ENCODE measurements around a stretch of chr14.

- PRO-cap, 3 experiments, result no peak in any of the 3 experiments
- RAMPAGE, long total RNA, result no peak
- RRBS, 2 experiments, result no CpG with 5 or more reads among the region's 2 CpGs
Measured at GRCh38 chr14:68232196-68233142, 412.9 kb downstream of the RAD51B start.

- PRO-cap, 3 experiments, result no peak in any of the 3 experiments
- RAMPAGE, long total RNA, result no peak
- RRBS, 2 experiments, result no CpG with 5 or more reads among the region's 1 CpG
Measured at GRCh38 chr14:68253977-68254335, 434.4 kb downstream of the RAD51B start.

- PRO-cap, 3 experiments, result no peak in any of the 3 experiments
- RAMPAGE, long total RNA, result no peak
- RRBS, 2 experiments, result no CpG with 5 or more reads among the region's 9 CpGs
Measured at GRCh38 chr14:68306841-68307842, 485.7 kb downstream of the ZFP36L1 start.

DNA sequence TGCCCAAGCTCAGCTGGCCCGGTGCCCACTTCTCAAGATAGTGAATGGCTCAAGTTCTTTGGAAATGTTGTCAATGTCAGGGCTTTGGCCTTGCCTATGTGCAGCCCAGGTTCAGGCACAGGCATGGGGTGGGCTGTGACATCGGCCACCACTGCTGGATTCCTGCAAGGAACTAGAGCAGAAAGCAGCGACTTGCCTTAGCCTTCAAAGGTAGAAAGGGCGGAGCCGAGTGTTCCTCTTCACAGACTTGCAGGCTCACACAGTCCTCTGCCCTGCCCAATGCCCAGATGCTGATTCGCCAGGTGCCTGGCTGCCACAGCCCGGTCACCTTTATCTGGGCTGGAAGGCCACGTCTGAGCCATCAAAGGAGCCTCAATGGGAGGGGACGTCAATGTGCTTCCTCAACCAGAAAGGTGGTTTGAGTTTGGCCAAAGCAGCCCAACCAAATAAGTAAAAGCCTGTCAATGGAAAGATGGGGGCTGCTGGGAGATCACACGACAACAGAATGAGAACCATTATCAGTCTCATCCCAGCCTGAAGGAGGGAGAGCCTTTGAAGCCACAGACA is 291.1 kb downstream of the ZFP36L1 start:
- PRO-cap, 3 experiments, result no peak in any of the 3 experiments
- RAMPAGE, long total RNA, result no peak
- RRBS, 2 experiments, result 57 to 67% methylated on average over 1 of the region's 10 CpGs

GRCh38 chr14:68518720-68519570 is 273.9 kb downstream of the ZFP36L1 start:
- PRO-cap, 3 experiments, result no peak in any of the 3 experiments
- RAMPAGE, long total RNA, result no peak
- RRBS, 2 experiments, result no CpG with 5 or more reads among the region's 7 CpGs

DNA sequence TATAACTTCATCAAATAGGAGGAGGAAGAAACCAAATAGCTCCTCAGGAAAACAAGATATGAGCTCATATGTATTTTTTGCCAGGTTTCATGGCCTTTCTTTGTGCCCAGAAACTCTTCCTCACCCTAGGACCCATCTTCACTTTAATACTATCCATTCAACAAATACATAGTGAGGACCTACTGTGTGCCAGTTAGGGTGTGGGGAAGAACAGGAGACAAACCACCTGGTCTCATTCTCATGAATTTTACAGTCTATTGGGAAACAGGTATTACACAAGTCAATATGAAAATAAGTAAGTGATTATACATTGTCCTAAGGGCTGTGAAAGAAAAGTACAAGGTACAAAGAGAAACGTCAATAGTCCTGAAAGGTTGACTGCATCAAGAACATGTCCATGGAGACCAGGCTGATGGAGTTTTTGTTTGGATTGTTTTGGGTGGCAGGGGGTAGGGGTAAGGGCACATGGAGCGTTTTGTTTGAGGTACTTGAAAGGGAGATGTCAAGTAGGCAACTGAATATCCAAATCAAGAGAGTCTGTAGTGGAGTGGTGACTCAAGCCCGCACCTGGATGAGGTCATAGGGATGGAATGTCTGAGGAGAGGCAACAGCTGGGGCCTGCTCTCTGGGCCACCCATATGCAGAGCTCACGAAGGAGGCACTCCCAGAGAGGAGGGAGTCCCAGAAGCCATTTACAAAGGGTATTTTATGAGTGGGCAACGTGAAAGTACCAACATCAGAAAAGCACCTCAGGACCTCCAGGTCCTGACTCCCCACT is 272.1 kb downstream of the ZFP36L1 start:
- PRO-cap, 3 experiments, result no peak in any of the 3 experiments
- RAMPAGE, long total RNA, result no peak
- RRBS, 2 experiments, result no CpG with 5 or more reads among the region's 5 CpGs

- PRO-cap, 3 experiments, result no peak in any of the 3 experiments
- RAMPAGE, long total RNA, result no peak
- RRBS, 2 experiments, result 94% methylated on average over 2 of the region's 6 CpGs; no CpG with 5 or more reads in 1 of the 2 experiments
Measured at GRCh38 chr14:68546864-68547339, 246.0 kb downstream of the ZFP36L1 start.

DNA sequence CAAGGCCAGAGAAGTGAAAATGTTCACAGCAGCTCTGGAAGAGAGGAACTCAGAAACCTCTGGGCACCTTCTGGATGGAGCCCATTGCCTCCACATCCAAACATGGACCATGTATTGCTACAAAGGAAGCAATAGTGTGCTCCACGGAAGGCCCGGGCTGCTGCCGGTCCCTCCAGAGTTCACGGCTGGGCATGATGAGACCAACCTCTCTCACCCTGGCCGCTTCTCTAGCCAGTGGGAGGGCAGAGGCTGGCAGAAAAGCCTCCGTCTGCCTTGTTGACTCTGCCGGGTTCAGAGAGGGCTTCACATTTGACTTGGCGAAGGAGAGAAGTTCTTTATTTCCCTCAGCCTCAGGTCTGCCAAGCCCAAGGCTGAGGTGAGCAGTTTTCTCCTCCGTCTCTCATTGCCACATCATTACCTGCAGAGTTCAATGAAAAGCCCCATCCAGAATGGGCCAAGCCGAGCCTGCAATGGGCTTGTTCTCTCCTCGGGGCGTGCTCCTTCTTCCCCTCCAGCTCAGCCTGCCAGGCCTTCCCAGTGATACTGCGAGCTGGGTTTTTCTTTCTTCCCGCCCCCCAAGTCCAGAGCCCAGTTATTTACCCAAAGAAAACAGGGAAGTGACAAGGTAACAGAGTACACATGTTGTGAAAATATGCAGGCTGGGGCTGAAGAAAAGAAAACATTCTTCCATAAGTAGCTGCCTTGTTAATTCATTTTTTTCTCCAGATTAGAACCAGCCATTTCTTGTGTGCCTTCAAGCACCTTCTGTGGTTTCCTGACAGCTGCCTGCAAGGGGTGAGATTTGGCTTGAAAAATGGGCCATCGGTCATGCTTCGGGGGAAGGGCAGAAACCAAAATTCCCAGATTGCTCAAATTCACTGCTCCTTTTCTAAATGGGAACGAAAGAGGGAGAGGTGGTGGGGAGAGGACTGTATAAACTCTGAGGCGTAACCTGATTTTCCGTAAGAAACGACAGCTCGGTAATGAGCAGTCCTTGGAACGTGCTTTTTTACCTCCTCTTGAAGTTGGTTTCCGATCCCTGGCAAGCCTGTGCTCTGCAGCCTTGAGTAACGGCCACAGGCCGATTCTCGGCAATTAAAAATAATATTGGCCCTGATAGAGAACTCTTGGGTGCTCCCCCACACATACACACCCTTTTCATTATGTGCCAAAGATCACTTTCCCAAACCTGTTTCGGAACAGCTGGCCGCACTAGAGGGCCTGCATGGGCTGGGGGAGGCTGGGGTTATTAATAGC is 229.6 kb downstream of the ZFP36L1 start:
- PRO-cap, 3 experiments, result peak in 1 of 3 experiments; most common plus-strand start position 899 of the sequence (in 1)
- RAMPAGE, long total RNA, result no peak
- RRBS, 2 experiments, result 66% methylated on average over 4 of the region's 28 CpGs; no CpG with 5 or more reads in 1 of the 2 experiments

DNA sequence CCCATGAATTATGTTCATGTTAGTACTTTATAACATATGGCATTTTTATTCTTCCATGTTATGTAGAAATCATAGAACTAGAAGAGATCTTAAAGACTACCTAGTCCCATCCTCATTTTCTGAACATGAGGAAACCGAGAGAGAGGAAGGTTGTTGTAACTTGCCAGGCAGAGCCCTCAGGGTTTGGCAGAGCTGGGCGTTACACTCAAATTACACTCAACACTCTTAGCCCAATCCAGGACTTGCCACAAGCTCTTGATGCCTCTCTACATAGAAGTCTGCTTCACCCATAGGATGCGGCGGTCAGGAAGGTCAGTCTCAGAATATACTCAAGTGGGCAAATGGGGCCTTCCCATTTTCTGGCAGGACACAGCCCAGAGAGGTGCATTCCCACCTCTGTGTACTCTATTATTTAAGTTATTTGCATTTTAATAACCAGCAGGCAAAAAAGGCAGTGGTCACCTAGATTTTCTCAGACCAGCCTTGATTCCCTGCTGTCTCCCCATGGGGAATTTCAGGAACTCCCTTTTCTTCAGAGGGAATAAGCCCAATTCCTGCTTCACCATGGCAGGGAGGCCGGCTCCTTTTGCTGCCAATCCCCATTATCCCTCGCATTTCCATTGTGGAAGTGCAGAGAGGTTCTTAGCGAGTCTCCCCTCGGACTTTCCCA is 208.0 kb downstream of the ZFP36L1 start:
- PRO-cap, 3 experiments, result peak in 1 of 3 experiments; most common minus-strand start position 185 of the sequence (in 1)
- RAMPAGE, long total RNA, result no peak
- RRBS, 2 experiments, result no CpG with 5 or more reads among the region's 8 CpGs

DNA sequence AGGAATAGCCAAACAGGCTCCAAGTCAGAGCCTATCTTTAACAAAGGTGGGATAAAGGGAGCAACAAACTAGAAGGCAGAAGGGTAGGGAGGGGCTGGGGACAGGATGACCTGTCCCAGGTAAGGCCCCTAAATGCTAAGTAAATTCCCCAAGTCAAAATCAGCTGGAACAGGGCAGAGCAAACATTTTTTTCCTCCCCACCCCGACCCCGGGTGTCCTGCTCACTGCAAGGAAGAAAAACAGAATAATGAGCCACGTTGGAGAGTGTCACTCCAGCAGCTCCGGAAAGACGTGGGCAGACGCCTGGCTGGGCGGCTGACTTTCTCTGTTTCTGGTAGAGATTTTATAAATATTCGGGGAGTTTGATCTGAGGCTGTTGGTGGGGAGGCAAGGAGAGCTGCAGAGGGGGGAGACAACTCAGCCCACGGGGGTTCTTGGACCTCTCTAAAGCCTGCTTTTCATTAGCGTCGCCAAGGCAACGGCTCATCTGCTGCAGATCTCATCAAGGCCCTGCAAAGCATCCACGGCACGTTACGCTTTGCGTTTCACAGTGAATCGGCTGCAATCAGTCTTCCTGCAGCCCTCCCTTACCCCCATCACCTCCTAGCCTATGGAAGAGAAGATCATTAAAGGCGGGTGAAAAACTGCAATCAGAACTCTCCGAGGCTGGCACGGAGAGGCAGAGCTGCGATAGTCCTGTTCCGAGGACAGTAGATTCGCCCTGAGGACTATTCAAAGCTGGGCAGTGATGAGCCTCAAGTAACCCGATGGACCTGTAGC is 207.2 kb downstream of the ZFP36L1 start:
- PRO-cap, 3 experiments, result no peak in any of the 3 experiments
- RAMPAGE, long total RNA, result no peak
- RRBS, 2 experiments, result 52 to 59% methylated on average over 3 of the region's 24 CpGs

DNA sequence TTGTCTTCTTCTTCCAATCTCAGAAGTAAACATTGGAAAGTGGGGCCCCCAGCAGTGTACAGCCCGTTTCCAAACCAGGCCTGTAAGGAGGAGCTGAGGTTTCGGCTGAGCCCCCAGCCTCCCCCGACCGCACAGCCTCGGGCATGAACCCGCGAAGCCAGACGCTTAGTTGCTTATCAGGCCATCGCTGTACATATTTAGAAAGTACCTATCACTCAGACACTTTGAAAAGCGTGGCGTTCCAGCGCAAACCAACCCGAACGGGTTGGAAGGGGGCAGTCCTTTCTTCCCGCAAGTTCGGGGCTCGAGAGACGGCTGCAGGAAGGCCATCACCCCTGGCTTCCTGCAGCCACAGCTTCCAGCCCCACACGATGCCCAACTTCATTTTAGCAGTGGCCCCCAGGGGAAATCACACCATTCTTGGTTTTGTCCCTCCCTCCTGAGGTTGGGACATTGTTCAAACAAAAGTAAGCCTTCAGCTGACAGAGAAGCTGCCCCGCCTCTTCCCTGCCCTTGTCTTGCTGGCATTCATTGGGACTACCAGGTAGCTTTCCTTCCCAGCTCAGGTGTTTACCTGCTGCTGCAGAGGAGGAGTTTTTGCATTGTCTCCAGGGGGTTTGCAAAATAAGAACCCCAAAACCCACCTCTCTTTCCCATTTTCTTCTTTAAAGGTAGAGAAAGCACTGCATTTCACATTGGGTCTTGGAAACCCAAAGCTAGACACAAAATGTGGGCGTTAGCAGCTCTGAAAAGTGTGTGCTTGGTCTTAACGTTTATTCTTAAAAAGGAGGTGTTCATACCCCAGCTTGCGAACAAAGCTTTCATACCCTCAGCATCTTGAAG is 163.9 kb downstream of the ZFP36L1 start:
- PRO-cap, 3 experiments, result no peak in any of the 3 experiments
- RAMPAGE, long total RNA, result no peak
- RRBS, 2 experiments, result no CpG with 5 or more reads among the region's 23 CpGs

- PRO-cap, 3 experiments, result no peak in any of the 3 experiments
- RAMPAGE, long total RNA, result no peak
- RRBS, 2 experiments, result no CpG with 5 or more reads among the region's 6 CpGs
Measured at GRCh38 chr14:68679695-68680231, 113.1 kb downstream of the ZFP36L1 start.

DNA sequence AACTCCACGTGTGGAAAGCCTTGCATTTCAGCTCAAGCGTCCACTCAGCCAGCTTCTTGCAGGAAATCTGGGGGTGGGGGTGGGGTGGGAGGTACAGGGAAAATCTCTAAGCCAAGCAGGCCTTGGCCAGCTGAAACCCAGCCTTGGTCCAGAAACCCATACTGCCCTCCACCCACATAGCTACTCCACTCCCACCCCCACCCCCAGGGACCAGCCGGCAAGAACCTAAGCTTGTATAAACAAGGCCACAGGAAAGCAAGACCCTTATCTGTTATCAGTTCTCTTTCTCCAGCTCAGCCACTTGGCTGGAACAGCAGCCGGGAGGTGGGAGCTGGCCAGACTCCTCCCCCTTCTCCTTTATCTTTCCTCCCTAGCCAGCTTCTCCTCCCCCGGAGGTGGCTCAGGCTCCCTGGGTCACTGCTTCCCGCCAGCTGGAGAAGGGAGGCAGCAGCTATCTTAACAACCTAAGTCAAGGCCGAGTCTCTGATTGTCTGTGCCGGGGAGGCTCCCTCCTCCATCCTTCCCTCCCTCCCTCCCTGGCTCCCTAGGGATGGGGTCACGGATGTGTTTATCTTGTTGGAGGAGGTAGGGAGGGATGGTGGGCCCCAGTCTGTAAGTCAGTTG is 30.0 kb downstream of the ZFP36L1 start:
- PRO-cap, 3 experiments, result no peak in any of the 3 experiments
- RAMPAGE, long total RNA, result no peak
- RRBS, 2 experiments, result 15% methylated on average over 5 of the region's 9 CpGs

DNA sequence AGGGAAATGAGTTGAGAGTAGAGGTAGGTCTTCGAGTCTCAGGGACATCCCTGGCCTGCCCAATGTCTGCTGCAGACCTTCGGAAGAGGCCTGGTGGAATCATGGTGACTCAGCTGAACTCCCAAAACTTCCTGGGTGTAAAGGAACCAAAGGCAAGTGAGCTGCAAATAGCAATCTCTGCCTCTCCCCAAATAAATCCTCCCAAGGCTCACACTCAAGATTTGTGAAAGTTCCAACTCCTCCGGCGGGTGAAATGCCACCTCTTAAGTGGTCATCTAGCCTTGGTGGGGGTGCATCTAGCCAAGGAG is 6.4 kb downstream of the ZFP36L1 start:
- PRO-cap, 3 experiments, result no peak in any of the 3 experiments
- RAMPAGE, long total RNA, result no peak
- RRBS, 2 experiments, result no CpG with 5 or more reads among the region's 4 CpGs

DNA sequence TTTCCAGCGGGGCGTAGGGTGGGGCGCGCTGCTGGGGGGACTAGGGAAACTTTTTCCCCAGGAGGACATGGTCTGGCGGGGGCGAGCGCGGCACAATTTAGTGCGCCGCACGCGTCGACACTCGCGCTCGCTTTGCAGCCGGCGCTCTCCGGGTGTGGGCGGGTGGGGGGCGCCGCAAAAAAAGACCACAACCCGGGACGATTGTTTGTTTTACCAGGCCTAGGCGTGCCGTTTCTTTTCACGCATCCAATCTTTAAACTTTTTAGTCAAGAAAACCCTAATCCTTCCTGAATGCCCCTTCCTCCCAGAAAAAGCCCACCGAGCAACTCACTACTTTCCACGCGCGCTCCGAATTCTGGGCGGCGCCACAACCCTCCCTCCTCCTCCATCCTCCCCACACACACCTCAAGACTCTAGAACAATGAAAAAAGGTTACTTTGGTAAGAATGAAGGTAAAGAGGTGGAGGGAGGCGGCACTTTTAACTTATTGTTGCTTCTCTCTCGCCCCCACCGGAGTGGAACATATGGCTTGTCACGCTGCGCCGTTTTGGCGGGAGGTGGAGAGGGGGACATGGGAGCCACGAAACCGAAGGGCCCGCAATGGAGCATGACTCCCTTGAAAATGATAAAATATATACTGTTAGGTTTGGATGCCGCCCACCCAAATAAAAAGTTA is 1.0 kb upstream of the ZFP36L1 start:
- PRO-cap, 3 experiments, result peak in 3 of 3 experiments; most common plus-strand start position 107 of the sequence (in 3); most common minus-strand start position 80 of the sequence (in 2)
- RAMPAGE, long total RNA, result no peak
- RRBS, 2 experiments, result 3 to 5% methylated on average over 5 of the region's 45 CpGs

- PRO-cap, 3 experiments, result no peak in any of the 3 experiments
- RAMPAGE, long total RNA, result no peak
- RRBS, 2 experiments, result no CpG with 5 or more reads among the region's 8 CpGs
Measured at GRCh38 chr14:68924224-68924964, 54.7 kb downstream of the ACTN1 start.

DNA sequence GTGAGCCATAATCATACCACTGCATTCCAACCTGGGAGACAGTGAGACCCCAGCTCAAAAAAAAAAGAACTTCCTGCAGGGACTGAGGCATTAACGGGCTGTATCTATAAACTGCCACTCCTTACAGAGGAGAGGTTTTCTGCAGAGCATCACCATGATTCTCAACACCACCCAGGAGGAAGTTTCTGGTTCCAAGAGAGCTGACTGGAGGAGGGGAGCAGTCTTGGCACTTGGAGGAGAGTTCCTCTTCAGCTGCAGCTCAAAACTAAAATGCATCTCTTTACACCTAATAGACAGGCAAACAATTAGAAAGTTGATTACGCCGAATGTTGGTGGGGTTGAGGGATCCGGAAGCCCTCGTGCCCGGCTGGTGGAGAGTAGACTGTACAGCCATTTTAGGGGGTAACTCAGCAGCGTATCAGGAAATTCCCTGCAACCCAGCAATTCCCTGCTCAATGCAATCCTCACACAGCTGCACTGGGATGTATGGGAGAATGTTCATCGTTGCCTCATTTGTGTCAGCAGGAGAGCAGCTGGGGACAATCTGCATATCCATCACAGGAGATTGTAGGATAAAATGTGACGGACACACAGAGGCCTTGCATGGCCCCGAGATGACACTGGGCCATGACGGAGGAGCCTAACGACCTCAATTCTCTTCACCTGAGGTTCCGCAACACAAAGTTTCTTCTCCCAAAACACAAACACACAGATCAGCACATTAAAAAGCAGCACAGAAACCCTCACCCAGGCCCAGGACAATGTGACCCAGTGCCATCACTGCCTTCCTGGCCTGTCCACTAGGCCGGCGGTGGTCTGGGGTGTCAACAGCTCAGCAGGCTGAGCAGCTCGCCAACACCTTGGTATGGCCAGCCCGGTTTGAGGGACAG is 36.5 kb downstream of the ACTN1 start:
- PRO-cap, 3 experiments, result no peak in any of the 3 experiments
- RAMPAGE, long total RNA, result no peak
- RRBS, 2 experiments, result 49 to 51% methylated on average over 4 of the region's 17 CpGs

- PRO-cap, 3 experiments, result peak in 3 of 3 experiments; most common plus-strand start chr14:68979559 (in 3)
- RAMPAGE, long total RNA, result no peak
- RRBS, 2 experiments, result 2% methylated on average over 40 of the region's 68 CpGs
Measured at GRCh38 chr14:68979416-68980177, 495 bp upstream of the ACTN1 start.

GRCh38 chr14:69013947-69014656 is 35.0 kb upstream of the ACTN1 start:
- PRO-cap, 3 experiments, result no peak in any of the 3 experiments
- RAMPAGE, long total RNA, result no peak
- RRBS, 2 experiments, result no CpG with 5 or more reads among the region's 9 CpGs

- PRO-cap, 3 experiments, result no peak in any of the 3 experiments
- RAMPAGE, long total RNA, result no peak
- RRBS, 2 experiments, result no CpG with 5 or more reads among the region's 1 CpG
Measured at GRCh38 chr14:69053057-69053335, 73.9 kb upstream of the ACTN1 start.

Data from skeletal muscle tissue (tissue), 7 donors.